Left ventricle myocardium (tissue), 1 donor: Measurements from ENCODE around the gene PTPN2.

DNA sequence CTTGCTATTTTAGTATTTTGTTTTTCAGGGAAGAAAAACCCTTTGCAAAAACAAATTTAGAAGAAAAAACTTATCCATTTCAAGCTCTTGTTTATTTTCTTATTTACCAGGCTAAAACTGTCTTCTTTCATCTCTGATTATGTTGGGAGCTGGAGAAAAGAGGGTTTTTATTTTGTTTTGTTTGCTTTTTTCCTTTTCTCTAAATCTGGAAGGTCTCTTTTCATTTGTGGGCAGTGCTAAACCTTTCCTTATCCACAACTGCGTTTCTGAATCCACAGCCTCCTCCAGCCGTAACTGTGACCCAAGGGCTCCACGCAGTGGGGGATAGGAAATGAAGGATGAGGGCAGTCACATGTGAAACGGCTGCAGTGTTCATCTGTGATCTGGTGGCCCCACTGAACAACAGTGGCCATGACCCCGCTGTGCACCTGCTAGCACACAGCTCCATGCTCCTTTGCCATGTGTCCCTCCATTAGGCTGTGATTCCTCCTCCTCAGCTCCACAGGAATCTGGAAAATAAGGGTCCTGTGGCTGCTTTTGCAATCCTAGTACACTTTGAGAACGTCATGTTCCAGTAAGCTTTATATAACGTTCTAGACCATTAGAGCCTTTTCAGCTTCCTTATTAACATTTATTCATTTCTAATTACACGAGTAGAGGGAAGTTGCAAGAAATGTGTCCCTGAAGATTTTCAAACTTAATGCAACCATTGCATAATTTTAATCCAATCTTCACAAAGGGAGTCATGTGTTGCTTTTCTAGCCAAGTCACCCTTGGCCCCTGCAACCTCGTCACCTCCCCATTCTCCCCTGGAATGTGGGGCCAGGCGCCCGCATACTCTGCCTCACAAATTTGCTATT, 7.2 kb upstream of the NAPG start:
- PRO-cap = no peak

- PRO-cap = no peak
Observed at GRCh38 chr18:10560148-10560413, 34.3 kb downstream of the NAPG start.

GRCh38 chr18:10713638-10714197, 187.9 kb downstream of the NAPG start:
- PRO-cap = no peak

DNA sequence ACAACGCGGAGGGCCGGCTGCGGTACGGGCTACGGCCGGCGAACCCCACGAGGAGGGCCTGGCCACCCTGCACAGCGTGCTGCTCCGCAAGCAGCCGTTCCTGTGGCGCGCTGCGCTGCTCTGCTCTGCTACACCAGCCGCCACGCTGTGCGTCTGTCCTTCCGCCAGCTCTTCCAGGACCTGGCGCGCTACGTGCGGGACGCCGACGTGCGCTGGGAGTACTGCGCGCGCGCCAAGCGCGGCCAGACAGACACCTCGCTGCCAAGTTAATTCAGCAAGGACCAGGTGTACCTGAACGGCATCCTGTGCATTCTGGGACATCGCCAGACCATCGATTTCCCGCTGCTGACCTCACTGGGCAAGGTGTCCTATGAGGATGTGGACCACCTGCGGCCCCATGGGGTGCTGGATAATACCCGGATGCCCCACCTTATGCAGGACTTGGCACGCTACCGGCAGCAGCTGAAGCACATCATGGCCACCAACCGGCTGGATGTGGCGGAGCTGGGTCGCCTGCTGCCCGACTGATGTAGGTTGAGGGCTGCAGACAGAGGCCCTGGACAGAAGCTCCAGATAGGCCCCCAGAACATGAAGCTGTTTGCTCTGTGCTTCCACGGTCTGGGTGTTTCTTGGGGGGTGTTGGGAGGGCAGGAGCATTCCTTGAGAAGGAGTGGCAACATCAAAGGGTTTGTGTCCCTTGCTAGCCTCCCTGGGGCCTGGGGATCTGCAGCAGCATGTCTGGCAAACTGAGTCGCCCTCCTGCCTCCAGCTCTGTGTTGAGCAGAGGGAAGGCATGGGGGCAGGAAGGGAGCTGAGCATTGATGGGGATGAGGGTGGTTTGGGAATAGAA, 200.8 kb downstream of the NAPG start:
- PRO-cap = unidirectional peak, minus-strand start at position 155 of the sequence

- PRO-cap = no peak
Observed at GRCh38 chr18:11175316-11175573, 25.9 kb upstream of the PIEZO2 start.

- PRO-cap = no peak
Observed at GRCh38 chr18:11431928-11432159, 177.6 kb upstream of the SLC35G4 start.

GRCh38 chr18:11669478-11670045, 19.5 kb upstream of the GNAL start:
- PRO-cap = no peak

- PRO-cap = no peak
Observed at GRCh38 chr18:11826221-11826541, 25.0 kb upstream of the CHMP1B start.

DNA sequence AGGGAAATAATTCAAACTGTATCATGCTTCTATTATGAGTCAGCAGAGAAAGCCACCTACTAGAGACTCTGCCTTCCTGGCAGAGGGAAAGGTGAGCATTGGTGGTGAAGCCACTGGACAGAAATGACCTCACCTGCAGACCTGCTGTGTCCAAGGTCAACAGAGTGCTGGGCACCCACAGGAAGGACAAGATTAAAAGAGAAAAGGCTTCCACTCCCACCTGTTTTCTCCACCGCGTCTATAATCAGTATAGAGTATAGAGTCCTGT, 20.4 kb downstream of the MPPE1 start:
- PRO-cap = no peak

DNA sequence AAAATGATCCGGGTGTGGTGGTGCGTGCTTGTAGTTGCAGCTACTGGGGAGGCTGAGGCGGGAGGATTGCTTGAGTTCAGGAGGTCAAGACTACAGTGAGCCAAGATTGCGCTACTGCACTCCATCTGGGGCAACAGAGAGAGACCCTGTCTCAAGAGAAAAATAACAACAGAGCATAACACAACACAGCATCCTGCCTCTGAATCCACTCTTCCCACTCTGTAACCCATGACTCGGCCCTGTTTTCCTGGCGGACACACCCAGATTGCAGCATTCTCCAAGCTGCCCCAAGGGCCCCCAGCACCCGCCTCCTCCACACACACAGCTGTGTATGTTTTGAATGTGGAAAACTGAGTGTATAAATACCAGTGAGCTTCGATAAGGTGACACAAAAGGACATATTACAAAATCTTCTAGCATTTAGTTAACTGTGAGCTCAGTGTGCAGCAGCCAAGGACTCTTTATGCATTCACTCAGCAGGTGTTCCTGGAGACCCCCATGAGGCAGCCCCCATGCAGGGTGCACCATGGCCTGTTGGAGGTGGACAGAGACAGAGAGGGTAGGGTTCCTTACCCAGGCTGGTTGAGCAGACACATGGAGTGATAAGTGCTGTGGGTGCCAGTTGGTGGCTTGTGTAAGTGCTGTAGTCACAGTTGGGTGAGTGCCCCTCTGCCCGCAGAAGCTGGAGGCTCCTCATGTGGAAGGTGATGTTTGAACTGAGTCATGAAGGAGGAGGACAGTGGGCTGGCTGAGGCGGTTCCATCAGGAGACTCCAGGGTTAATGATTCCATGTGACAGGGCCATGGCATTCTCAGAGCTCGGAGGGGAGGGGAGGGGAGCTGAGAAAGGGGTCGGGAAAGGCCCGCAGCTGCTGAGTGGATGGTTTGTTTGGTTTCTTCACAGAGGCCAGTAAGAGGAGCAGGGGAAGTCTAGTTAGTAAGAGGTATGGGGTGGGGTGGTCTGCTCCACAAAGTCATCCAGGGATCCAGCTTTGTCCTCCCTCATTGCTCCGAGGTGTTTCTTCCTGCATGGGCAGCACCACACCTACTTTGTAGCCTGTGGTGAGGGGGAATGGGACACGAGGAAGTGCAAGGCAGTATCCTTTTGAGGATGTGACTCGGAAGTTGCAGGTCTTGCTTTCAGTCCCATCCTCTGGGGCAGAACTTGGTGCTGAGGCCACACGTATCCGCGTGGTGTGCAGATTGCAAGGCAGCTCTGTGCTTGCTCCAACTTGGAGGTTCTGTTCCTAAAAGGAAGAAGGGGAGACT, 13.3 kb downstream of the IMPA2 start:
- PRO-cap = no peak

DNA sequence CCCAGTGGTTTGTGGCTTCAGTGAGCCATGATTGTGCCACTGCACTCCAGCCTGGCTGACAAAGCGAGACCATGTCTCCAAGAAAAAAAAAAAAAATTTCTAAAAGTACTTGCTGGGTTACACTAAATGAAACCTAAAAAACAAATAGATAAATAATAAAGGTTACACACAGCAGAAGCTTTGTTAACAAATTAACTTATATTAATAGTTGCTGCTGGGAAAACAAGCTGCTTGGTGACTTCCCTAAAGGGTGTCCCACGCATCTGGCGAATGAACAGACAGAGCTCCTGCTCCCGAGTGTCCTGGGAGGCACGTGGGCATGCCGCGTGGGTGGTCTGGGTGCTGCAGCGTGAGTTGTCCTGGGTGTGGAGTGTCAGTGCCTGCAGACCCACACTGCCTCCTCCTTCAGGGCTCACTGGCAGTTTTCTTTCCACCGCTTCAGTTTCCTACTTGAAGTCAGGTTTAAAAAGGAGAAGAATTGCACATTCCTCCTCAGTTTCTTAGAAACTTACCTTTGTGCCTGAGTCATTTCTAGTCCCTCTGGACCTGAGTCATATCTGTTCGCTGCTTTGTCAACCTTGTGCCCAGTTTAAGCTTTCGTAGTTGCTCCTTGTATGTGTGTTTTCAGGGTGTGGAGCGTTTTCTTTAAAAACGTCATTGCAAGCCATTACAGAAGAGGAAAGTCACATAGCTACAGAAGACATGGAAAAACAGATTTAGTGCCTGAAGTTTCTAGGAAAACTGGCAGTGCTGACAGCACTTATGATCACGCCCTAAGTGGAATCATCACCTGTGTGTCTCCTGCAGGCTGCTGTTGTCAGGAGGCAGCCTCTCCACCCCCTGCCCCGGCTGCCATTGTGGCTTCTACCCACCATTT, 24.3 kb downstream of the IMPA2 start:
- PRO-cap = no peak

GRCh38 chr18:12030238-12031013, 49.1 kb downstream of the IMPA2 start:
- PRO-cap = no peak

GRCh38 chr18:12340155-12340801, 32.2 kb downstream of the TUBB6 start:
- PRO-cap = no peak

DNA sequence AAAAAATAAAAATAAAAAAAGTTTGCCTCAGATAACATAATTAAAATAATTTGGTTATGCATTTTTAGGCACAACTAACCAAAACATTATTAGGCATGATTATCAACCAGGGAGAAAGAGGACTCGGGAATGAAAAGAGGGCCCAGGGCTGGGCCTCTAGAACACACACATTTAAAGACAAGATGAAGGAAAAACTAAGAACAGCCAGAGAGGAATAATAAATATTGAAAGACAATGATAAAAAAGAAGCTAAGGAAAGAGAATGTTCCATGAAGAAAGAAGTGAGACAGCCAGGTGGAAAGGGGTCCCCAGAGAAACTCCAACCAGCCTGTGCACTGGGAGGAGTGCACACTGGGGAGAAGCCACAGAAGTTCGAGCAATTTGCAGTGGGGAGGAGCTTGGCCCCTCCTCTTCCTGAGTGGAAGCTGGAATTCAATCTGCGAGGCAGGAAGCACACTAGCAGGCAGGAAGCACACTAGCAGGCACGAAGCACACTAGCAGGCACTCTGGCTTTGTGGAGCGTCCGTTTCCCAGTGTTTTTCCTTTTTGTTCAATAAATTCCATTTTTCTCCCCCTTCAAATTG, 21.1 kb upstream of the SPIRE1 start:
- PRO-cap = bidirectional peak, plus-strand start at position 459 of the sequence, minus-strand start at position 353 of the sequence

DNA sequence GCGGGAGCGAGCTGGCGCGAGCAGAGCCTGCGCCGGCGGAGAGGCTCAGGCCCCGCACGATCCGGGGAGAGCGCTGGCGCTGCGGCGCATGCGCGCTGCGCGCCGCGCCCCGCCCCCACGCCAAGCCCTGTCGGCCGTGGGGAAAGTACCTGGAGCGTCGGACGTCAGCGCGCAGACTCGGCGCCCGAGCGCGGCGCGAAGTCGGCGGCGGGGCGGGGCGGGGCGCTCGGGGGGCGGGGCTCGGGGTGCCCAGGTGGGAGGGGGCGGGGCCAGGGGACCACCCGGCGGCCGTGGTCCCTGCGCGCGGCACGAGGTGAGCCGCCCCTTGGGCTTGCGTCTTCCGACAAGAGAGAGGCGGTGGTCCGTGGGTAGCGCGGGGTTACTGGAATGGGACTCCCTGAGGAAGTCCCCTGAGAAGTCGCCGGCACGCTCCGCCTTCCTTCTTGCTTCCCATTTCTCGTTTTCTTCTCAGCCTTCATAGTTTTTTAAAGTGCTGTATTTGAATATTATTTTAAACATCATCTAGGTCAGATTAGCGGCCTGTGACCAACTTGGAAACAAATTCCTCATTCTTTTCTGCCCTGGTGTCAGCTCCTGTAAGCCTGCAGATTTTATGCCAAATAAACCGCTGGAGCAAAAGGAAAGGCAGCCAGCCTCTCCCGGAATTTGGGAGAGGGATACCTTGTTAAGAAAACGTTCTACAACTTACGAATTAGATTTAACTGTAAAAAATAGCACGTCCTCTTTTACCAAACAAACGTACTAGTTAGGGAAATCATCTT, at the start of gene PTPN2:
PTPN2 (minus strand) TSS at position 92 of the 782 bp plus-strand sequence.
- PRO-cap = bidirectional peak, plus-strand start at position 280 of the sequence, minus-strand start at position 66 of the sequence

DNA sequence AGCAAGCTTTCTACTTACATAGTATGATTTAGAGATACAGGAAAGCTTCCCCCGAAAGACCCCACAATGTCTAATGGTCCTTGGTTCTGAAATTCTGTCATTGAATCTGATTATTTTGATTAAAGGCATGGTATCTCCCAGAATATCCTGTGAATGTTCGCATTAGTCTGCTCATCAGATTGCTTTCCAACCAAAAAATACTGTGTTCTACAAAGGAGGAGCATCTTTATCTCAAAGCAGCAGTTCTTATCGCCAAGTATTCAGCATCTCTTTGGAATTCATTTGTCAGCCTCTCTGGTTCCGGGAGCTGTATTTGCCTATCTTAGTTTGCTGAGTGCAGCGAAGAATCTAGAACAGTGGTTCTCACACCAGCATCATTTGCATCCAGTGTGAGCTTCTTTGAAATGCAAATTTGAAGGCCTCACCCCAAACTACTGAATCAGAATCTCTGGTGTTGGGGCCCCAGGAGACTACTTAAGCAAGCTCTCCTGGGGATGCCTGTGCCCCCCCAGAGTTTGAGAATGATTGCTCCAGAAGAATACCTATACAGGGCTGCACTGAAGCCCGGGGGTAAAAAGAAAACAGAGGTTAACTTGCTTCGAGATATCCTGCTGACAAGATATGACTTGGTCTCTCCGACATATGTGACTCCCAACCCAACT, 1.4 kb upstream of the PTPN2 start:
- PRO-cap = no peak

DNA sequence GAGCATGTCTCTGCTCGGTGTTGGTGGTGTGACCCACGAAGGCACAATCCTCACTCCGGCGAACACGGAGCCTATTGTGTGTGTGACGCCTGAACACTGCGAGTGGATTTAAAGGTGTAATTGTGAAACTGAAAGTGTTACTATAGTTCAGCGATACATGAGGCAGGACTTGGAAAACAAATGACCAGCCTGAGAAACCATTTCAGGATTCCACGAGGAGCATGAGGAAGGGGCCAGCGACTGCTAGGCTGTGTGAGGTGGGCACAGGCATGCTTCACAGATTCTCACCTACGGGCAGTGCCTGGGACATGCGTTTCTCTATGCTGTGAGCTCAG, 41.7 kb upstream of the LDLRAD4 start:
- PRO-cap = no peak

GRCh38 chr18:13378152-13378621, 159.6 kb downstream of the LDLRAD4 start:
- PRO-cap = no peak

GRCh38 chr18:13437766-13438679, 219.5 kb downstream of the LDLRAD4 start:
- PRO-cap = no peak

GRCh38 chr18:13438680-13439110, 220.1 kb downstream of the LDLRAD4 start:
- PRO-cap = no peak